ENCODE results near the genes SIX5, MYPOP, NANOS2 and CCDC8.

DNA sequence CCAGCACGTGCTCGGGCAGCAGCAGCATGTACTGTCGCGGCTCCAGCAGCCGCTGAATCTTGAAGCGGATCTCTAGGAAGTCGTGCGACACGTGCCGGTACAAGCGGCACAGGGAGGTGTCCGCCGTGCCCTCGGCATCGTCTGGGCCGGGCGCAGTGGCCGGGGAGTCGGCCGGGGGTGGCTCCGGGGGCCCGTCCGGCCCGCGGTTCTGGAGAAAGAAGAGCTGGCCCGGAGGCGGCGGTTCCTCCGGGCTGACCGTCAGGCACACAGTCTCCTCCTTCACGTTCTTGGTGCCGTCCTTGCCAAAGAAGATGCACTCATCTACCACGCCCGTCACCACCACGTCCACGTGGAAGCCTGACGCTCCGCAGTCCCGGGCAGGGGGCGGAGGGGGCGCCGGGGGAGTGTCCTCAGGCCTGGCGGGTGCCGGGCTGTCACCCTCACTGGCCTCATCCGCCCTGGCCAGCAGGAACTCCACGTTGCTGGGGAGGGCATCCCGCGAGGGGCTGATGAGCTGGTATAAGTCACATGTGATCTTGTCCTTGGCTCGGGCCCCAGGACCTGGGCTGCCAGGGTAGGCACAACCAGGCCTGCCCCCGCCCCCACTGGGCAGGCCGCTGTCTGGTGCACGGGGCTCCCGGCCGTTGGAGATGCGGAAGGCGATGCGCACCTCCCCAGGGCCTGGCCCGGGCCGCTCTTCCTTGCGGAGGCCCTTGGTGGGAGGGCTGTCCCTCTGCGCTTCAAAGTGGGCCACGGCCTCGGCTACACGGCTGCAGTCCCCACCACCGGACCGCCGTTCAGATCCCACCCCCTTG lies 18.4 kb downstream of the FBXO46 start:
- RRBS, result 95% methylated on average over 17 of the region's 67 CpGs

- RRBS, result 3% methylated on average over 2 of the region's 78 CpGs
Measured at GRCh38 chr19:45768680-45769522, at the start of gene SIX5. Gene SIX5 (minus strand): TSS chr19:45769252.

DNA sequence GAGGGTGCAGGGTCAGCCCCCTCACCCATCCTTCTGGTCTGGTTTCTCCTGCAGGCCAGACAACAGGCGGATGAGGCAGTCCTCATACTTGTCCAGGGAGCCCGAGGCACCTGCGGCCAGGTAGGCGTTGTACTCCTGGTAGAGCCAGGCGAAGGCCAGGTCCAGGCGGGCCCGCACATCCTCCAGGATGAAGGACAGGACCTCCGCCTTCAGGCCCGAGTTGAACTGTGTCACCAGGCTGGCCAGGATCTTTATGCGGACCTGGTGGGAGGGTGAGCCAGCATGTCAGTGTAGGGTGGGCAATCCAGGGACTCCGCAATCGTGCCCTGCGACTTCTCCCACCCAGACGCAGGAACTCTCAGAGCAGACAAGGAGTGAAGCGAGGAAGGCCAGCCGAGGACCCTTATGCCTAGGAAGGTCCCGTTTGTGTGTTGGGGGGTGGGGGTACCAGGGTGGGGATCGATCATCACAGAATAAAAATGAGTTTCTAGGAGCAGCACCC lies 13.9 kb upstream of the RSPH6A start:
- RRBS, result no CpG with 5 or more reads among the region's 18 CpGs

DNA sequence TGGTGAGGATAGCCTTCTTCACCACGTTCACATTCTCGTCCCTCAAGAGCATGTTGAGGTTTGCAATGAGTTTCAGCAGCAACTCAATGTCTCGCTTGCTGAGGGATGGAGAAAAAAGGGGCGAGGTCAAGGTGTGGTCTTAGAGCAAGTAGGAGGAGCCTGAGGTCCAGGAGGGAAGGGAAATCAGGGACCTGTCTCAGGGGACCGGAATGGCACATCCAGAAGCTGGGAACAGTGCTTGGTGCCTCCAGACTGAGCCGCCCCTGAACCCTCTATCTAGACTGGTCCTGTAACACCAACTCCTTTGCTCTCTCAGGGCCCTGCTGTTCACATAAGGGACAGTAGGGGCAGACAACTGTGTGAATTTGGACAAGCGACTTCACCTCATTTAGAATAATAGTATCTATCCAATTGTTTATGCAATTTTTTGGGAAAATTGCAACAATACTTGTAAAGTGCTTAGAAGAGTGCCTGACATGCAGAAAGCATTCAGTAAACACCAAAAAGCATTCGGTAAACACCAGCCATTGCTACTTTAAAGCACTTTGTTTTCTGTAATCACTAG lies 14.1 kb downstream of the SYMPK start:
- RRBS, result no CpG with 5 or more reads among the region's 8 CpGs

GRCh38 chr19:45854171-45854797 lies 8.7 kb downstream of the SYMPK start:
- RRBS, result no CpG with 5 or more reads among the region's 18 CpGs

DNA sequence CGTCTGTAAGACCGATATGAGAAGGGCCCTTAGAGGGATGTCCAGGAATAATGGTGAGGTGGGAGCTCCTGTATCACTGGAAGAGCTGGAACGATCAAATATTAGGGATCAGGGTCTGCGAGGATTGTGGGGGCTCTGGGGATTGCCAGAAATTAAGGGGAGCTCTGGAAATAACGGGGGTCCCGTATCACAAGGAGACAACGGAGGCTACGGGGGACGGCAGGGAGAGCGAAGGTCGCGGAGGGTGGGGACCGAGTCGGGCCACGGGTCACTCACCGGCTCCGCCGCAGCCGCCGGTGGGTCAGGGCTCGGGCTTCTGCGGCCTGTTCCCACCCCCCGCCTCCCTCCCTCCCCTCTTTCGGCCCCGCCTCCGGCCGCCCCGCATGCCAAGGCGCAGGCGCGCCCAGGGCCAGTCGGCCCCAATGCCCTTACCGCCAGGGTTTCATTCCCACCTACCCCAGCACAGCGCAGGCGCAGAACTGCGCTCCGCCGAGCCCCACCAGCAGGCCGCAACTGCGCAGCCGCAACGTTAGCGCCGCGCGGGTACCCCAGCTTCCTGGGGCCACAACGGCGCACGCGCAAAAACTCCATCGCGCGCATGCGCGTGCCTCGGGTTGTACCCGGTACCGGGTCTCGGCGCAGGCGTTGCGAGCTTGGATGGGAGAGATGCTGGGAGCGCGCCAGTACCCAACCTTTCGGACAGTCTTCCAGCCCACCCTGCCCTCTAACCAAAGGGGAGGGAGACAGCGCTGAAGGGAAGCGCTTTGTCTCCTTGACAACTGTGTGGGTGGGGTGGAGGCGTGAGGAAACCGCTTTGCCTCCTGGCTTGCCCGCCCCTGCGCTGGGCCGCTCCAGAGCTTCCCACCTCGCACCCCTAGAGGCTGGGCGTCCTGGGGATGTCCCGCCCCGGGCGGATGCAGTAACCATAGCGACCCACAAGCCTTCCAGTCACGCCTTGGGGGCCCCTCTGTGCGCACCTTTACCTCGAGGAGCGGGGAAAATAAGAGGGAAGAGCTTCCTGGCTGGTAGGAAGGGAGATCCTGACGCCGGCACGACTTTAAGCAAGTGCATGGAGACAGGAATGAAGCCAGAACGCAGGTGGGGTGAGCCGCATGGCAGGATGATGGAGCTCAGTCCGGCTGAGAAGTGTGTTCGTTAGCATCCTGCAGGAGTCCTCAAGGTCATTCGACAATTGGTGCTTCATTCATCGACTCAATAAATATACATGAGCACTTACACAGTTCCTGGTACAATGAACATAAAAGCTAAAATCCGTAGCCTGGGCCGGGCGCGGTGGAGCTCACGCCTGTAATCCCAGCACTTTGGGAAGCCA lies at the start of gene MYPOP:
Gene MYPOP, minus strand, starts transcription at position 320 of the 1,333 bp plus-strand sequence.
- RRBS, result 3% methylated on average over 11 of the region's 96 CpGs

GRCh38 chr19:45914639-45915168 lies at the start of gene NANOS2:
Gene NANOS2 (minus strand): TSS chr19:45914778.
- RRBS, result no CpG with 5 or more reads among the region's 5 CpGs

DNA sequence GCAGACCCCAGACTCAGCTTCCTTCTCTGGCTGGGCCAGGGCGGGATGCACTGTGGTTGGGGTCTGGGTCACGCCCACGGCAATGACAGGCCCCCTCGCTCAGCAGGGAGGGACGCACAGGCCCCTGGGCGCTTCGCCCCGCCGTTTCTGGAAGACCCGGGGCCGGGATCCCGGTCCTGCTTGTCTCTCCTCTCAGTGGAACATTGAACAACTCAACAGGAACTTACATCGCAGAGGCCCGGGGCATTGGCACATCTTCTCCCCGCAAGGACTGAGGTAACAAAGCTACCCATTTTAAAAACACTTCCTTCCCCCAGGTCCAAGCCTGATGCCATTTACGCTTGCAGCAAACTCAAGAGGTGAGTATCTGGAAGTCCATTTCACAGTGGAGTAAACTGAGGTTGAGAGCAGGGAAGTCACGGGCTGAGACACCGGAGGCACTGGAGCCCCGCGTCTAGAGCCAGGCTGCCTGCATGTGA lies 340 bp upstream of the PGLYRP1 start:
- RRBS, result 74% methylated on average over 2 of the region's 20 CpGs

GRCh38 chr19:46131943-46132335 lies 7.5 kb upstream of the IGFL3 start:
- RRBS, result no CpG with 5 or more reads among the region's 3 CpGs

- RRBS, result no CpG with 5 or more reads among the region's 6 CpGs
Measured at GRCh38 chr19:46189857-46190410, 39.6 kb upstream of the IGFL1 start.

DNA sequence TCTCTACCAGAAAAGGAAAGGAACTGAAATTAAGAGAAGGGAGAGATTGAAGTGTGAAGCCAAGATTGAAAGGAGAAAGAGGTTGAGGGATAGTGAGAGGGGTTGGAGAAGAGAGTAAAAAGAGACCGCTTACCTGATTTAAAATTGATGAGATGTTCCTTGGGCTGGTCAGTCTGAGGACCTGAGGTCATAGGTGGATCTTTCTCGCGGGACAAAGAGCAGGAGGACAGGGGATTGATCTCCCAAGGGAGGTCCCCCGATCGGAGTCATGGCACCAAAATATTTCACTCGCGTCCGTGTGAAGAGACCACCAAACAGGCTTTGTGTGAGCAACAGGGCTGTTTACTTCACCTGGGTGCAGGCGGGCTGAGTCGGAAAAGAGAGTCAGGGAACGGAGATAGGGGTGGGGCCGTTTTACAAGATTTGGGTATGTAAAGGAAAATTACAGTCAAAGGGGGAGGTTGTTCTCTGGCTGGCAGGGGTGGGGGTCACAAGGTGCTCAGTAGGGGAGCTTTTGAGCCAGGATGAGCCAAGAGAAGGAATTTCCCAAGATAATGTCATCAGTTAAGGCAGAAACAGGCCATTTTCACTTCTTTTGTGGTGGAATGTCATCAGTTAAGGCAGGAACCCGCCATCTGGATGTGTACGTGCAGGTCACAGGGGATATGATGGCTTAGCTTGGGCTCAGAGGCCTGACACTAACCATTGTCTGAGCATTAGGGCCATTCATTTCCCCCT lies 18.5 kb upstream of the HIF3A start:
- RRBS, result no CpG with 5 or more reads among the region's 14 CpGs

- RRBS, result no CpG with 5 or more reads among the region's 16 CpGs
Measured at GRCh38 chr19:46386876-46387314, 26.5 kb downstream of the CCDC8 start.

DNA sequence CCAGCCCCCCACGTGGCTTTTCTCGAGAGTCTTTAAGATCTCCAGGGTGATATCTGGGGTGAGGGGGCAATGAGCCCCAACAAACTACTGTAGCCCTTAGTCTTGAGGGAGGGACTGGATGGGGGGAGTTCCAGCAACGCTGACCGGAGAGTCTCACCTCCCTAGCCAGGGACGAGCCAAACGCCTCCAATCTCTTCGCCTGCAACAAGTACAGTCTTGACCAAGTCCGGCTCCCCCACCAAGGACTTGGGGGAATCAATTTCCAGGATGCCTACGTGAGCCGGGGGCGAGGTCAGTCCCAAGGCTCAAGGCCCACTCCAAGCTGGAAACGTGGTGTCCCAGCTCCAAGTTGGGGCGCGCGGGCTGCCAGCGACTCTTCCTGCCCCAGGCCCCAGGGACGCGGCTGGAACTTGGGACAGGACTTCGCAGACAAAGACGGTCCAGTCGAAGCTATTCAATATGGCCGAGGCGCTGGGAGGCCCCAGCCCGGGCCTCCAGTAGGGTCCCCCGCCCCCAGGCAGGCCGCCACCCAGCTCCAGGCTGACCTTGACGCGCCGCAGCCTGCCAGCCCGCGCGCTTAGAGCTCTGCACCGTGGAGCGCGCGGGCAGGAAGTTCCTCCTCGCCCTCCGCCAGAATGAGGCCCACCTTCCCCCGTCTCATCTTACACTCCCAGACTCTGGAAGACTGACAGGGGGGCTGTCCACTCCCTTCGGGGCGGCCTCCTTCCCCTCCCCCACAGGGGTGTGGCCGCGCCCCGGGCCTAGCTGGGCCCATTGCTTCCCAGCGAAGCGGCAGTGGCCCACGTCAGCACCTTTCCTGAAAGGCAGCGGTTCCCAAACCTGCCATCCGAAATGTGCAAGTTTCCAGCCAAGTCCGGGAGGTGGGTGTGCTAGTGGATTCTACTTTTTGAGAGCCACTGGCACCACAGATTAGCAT lies at the start of gene CCDC8:
Gene CCDC8, minus strand, starts transcription at position 589 of the 937 bp plus-strand sequence.
- RRBS, result 6% methylated on average over 6 of the region's 50 CpGs

DNA sequence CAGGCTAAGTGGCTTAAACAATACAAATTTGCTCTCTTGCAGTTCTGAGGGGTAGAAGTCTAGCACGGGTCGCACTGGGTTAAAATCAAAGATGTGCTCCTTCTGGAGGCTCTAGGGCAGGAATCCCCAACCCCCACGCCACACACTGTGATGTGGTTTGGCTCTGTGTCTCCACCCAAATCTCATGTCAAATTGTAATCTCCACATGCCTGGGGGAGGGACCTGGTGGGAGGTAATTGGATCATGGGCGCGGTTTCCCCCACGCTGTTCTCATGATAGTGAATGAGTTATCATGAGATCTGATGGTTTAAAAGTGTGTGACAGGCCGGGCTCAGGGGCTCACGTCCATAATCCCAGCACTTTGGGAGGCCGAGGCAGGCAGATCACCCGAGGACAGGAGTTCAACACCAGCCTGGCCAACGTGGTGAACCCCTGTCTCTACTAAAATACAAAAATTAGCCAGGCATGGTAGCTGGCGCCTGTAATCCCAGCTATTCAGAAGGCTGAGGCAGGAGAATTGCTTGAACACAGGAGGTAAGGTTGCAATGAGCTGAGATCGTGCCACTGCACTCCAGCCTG lies 26.5 kb upstream of the CALM3 start:
- RRBS, result no CpG with 5 or more reads among the region's 13 CpGs

DNA sequence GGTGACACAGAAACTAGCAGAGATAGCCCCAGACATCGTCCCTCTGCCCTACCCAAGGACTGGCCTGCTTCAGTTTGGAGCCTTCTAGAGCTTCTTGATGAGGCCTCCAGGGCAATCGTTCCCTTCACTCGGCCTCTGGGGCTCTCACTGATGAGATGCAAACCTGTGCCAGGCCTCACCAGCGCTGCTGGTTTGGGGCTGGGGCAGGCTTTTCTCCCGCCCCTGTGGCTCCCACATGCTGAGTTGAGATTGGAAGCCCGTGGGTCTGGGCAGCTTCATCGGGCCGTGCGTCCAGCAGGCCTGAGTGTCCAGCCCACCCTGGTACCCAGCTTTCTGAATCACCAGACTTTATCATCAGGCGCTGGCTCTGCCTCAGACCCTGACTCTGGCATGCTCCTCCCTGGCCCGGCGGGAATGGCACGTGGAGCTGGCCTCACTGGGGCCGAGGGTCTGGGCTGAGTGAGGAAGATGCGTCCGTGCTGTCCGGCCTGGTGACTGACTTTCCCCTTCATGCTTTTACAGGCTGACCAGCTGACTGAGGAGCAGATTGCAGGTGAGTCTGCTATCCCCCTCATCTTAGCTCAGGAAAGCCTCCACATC lies 4.3 kb downstream of the CALM3 start:
- RRBS, result 94% methylated on average over 3 of the region's 17 CpGs

GRCh38 chr19:46608635-46609692 lies 7.8 kb downstream of the CALM3 start:
- RRBS, result 89% methylated on average over 8 of the region's 30 CpGs

GRCh38 chr19:46660498-46660841 lies 512 bp downstream of the DACT3 start:
- RRBS, result 3% methylated on average over 7 of the region's 22 CpGs

DNA sequence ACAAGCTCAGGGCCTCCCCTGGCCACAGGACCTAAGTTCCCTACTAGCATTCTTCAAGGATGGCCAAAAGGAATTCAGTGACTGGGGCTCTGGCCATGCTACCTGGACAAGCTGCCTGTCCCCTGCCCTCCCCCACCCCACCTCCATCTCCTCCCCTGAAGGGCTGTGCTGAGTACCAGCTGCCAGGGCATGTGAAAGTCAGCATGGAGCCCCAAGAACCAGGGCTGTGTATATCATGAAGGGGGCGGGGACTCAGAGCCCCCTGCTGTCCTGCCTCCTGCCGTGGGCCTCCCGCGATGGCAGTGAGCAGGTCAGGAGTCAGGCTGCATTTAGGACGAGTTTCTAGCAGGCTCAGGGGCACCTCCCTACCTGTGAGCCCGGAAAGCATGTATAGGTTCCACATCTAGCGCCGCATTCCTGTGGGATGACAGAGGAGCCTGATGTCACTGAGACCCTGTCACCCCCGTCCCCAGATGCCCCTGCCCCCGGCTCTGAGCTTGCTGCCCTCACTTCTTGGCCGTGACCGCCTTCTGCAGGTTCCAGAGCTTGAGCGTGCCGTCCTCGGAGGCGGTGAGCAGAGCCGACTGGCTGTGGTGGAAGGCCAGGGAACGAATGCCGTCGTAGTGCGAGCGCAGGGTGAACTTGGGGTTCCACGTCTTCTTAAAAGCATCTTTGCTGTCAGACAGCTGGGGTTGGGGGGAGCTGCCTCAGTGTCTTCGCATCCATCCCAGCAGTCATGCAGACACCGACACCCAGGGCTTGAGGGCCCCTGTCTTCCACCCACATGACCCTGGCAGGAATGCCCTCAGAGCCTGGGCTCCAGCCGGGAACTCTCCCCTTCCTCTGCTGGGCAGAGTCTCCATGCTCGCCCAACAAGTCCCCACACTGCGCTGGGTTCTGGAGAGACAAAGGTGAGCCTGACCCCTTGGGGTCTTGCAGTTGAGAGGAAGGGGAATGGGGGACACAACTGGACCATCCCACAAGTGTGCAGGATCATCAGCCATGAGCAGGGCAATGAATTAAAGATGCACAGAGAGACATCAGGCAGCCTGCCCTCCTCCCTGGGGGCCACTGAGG lies 8.4 kb upstream of the PRKD2 start:
- RRBS, result 94% methylated on average over 3 of the region's 28 CpGs

DNA sequence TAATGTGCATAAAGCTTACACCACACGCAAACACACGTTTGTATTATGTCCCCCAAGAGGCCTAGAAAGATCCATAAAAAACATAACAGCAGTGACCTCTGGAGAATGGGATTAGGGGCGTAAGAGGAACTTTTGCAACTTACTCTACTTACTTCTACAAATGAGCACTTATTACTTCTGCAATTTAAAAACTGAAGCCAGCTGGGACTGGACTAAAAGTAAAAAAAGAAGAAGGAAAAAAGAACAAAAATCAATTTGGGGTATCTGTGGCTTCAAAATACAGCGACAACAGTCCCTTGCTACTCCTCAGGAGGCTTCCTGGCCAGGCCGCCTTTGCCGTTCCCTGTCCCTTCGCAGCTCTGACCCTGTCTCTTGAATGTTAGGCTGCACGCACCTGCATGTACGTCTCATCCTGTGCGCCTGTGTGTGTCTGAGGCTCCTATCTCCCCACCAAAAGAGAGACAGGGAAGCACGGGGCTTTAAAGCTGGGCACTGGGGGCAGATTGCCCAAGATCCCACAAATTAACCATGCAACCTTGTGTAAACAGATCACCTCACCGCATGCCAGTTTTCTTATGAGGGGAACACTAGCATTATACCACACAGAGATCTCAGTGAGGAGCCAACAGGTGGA lies 12.1 kb upstream of the FKRP start:
- RRBS, result no CpG with 5 or more reads among the region's 12 CpGs

DNA sequence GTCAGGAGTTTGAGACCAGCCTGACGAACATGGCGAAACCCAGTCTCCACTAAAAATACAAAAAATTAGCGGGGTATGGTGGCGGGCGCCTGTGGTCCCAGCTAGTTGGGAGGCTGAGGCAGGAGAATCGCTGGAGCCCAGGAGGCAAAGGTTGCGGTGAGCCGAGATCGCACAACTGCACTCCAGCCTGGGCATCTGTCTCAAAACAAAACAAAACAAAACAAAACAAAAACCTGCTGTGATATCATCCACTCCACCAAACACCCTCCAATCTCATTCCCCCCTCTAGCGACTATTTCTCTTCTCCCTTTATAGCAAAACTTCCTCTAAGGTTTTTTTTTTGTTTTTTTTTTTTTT lies 25.4 kb downstream of the AP2S1 start:
- RRBS, result no CpG with 5 or more reads among the region's 10 CpGs